ENCODE data around the genes MPZL3, ATP5MG and TTC36.

DNA sequence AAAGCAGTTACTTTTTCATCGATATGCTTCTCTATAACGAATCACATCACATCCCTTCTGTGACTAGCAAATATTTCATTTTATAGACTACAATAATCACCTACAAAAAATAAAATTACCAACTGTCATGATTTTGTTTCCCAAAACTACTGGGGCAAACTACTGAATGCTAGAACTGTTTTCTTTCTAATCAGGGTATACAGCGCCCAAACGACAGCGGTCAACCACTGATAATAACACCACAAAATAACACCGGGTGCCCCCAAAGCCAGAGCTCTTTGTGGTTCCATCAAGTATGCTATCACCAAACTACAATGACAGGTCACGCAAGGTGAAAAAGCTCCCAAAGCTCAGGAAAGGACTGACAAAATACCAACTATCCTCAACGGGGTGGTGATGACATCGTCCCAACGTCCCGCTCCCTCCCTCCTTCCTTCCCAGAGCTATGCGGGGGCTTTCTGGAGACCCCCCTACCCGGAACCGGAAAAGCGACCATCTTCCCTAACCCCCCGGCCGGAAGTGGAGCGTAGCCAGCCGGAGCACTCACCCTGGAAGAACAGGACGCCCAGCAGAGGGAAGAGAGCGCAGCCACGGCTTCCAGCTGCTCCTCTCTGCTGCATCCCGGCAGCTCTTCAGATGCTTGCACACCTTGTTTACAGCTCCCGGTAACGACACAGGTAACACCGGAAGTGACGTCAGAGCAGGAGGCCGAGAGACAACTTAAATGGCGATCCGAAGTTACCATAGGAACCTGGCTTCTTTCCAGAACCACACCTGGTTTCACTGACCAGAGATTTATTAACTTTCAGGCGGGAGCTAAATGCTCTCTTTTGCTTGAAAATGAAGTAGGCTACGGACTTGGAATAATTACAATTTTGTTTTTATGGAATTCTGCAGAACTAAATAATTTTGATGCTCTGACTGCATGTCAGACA lies at the start of gene MPZL3:
Gene MPZL3, minus strand, starts transcription at position 691 of the 935 bp plus-strand sequence.
- PRO-cap = bidirectional peak, plus-strand start at position 559 of the sequence, minus-strand start at position 432 of the sequence; unidirectional peak, minus-strand start at position 634 of the sequence

DNA sequence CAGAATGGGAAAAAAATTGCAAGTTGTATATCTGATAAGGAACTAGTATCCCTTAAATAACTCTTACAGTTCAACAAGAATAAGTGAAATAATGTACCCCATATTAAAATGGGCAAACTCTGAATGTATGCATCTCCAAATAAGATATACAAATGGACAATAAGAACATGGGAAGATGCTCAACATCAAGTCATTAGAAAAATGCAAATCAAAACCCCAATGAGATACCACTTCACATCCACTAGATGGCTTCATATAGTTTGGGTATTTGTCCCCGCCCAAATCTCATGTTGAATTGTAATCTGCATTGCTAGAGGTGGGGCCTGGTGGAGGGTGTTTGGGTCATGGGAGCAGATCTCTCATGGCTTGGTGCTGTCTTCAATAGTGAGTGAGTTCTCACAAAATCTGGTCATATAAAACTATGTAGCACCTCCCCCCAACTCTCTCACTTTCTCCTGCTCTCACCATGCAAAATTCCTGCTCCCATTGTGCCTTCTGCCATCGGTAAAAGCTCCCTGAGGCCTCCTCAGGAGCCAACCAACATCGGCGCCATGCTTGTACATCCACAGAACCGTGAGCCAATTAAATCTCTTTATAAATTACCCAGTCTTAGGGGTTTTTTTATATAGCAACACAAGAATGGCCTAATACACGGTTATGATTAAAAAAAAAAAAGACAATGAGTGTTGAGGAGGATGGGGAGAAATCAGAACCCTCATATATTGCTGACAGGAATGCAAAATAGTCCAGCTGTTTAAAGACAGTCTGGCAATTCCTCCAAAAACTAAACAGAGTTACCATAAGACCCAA lies 5.5 kb downstream of the MPZL2 start:
- PRO-cap = no peak

DNA sequence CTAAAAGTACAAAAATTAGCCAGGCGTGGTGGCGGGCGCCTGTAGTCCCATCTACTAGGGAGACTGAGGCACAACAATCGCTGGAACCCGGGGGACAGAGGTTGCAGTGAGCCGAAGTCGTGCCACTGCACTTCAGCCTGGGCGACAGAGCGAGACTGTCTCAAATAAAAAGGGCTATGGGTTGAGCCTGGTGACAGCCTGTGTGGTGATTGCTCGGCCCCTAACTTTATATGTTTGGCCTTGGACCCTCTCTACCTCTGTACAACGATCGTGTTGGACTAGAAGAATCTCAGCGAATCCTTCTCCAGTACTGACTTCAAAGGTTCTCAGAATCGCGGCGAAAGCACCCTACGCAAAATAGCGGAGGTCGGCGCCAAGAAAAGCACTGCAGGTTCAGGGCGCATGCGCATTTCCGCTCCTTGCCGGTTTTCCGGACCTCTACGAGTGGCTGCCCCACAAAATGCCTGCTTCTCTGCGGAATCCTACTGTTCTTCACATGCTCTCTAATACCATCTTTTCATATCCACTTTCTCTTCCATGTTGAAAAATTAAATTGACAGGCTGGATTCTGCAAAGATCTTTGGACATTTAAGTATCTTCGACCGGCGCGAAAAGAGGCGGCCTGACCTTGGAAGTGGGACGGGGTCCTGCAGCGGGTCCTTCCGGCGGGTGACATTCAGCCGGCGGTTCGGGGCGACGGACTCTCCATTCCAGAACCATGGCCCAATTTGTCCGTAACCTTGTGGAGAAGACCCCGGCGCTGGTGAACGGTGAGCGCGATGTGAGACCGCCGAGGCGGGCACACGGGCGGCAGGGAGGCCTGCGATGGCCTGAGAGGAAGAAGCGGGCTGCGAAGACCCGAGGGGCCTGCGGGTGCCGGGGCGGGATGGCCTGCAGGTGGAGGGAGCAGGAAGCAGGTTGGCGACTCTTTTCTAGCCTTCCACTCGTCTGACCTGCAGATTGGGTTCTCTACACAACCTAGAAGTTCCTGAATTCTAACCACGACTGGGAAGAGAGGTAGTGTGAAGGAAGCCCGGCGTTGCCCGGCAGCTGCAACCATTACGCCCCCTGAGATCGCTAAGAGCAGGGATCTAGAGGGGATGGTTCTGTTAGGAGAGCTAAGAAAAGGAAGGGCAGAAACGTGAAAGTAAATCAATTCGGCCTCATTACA lies at the start of gene ATP5MG:
Gene ATP5MG, plus strand, starts transcription at position 659 of the 1,171 bp plus-strand sequence.
- PRO-cap = bidirectional peak, plus-strand start at position 675 of the sequence, minus-strand start at position 384 of the sequence

GRCh38 chr11:118510422-118511407 lies 16.6 kb upstream of the TTC36 start:
- PRO-cap = no peak

GRCh38 chr11:118519261-118519947 lies 7.9 kb upstream of the TTC36 start:
- PRO-cap = no peak

- PRO-cap = no peak
Observed at GRCh38 chr11:118523601-118524866, 3.2 kb upstream of the TTC36 start.

- PRO-cap = no peak
Observed at GRCh38 chr11:118526966-118528089, at the start of gene TTC36. TSS of gene TTC36 (plus strand) at chr11:118527474.

- PRO-cap = bidirectional peak, plus-strand start at chr11:118605761, minus-strand start at chr11:118605621
Observed at GRCh38 chr11:118605362-118605917, 2.0 kb upstream of the PHLDB1 start.

GRCh38 chr11:118634249-118634737 lies 26.9 kb downstream of the PHLDB1 start:
- PRO-cap = no peak

DNA sequence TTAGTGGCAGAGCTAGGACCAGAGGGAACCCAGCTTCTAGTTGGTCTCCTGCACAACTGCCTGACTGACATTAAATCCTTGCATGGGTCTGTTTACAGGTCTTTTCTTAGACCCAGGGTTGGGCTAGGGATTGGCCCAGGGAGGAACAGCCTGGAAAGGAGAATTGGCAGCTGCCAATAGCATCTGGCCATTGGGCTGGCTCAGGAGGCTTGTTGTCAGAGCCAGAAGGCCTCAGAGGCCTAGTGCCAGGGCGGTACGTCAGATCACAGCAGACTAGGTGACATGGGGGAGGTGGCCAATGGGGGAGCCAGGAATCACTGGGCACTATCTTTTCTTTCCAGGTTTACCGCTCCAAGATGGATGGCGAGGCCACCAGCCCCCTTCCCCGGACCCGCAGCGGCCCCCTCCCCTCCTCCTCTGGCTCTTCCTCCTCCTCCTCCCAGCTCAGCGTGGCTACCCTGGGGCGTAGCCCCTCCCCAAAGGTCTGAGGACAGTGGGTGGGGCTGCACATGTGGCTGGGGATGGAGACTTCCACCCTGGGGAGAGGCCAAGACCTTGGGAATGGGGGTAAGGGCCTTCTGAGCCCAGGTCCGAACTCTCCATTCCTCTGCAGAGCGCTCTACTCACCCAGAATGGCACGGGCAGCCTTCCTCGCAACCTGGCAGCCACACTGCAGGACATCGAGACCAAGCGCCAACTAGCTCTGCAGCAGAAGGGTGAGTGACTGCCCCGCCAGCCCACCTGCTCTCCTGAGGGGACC lies 35.8 kb downstream of the TREH start:
- PRO-cap = no peak

GRCh38 chr11:118678848-118679470 lies 491 bp downstream of the TREH start:
- PRO-cap = no peak

DNA sequence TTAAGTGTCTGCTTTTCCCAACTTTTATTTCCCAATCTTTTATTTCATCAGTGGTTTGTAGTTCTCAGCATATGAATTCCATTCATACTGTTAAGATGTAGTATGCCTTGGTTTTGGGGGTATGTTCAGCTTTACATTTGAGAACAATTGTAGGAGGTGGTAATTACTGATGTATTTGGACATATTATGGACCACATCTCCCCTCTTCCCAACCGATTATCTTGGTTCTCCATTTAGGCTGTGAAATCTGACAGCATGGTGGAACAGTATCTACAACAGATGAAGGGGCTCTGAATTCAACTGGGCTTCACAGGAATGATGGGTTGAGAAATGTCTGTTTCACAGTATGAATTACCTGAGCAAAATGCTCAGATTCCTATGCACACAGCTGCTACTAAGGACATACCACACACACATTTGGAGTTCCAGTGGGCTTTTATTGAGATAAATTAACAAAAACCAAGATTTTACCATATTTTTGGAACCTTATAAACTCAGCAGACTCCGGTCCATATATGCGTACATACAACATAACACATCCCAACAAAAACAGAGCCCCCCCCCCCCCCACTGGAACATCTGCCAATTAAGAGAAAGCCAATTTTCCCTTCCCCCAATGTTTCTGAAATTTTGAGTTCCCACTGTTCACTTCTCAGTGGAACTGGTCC lies 43.5 kb downstream of the DDX6 start:
- PRO-cap = no peak

GRCh38 chr11:118748015-118748653 lies 42.8 kb downstream of the DDX6 start:
- PRO-cap = no peak

DNA sequence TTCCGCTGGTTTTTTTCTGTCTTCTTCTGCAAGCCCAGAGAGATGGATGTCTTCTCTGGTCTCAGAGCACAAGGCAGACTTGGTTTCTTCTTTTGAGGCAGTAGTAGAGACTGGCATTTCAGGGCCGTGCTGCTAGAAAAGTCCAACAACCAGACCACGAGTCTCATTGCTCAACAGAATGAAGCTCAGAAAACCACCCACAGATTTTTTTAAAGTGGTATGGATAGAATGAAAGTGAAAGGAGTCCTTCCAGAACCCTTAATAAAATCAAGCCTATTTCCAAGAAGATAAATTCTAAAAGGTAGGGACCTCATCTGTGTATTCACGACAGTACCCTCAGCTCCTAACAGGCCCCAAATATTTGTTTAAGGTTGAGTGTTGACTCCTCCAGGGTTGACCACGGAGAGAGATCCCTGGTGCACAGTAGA lies 43.5 kb upstream of the DDX6 start:
- PRO-cap = no peak

- PRO-cap = bidirectional peak, plus-strand start at chr11:118886749, minus-strand start at chr11:118886686; bidirectional peak, plus-strand start at chr11:118887063, minus-strand start at chr11:118886841
Observed at GRCh38 chr11:118886481-118887288, 3.0 kb downstream of the CXCR5 start.

DNA sequence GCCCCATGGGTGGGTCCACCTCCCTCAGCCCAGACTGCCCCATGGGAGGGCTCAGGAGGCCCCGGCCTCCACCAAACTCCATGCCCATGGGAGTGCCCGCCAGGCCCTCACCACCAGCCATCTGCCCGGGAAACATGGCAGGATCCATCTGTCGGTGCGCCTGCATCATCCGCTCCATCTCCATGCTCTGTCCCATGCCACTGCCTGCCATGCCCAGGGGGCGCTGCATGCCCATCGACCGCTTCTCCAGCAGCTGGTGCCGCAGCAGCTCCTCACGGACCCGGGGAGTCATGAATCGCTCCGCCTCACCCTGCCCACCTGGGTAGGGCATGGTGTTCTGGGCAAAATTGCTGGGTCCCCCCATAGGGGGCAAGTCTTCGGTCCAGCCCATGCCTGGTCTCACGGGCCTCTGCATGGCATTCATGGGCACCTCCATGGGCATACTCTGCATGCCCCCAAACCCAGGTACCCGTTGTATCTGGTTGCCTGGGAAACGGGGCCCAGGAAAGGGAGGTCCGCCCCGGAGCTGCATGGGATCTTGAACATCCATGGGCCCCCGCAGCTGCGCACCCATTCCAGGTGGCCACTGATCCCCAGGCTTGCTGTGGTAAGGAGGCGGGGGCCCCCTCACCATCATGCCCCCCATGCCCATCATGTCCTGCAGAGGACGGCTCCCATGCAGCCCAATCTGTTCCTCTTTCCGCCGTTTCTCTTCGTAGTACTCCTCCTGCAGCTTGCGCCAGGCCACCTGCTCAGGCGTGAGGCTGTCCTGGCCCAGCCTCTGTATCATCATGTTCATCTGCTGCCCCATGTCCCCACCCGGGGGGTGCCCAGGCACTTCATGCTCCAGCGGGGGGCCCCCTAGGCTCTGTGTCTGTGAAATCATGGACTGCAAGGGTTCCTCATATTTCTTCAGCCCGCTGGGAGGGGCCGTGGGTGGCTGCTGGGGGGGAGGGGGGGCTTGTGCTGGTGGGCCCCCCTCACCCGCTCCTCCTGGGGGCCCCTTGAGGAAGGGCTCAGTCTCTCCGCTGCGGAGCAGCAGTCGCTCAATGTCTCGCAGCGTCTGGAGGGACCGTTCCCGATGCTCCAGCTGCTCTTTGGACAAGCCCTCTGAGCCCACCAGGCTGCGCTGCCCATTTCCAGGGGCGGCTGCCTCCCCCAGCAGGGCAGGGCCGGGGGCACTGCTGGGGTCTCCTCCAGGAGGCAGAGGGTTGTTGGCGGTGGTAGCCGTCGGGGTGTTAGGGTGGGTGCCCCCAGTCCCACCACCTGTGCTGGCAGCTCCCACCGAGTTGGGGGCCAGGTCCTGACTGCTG lies 18.2 kb downstream of the CXCR5 start:
- PRO-cap = no peak

DNA sequence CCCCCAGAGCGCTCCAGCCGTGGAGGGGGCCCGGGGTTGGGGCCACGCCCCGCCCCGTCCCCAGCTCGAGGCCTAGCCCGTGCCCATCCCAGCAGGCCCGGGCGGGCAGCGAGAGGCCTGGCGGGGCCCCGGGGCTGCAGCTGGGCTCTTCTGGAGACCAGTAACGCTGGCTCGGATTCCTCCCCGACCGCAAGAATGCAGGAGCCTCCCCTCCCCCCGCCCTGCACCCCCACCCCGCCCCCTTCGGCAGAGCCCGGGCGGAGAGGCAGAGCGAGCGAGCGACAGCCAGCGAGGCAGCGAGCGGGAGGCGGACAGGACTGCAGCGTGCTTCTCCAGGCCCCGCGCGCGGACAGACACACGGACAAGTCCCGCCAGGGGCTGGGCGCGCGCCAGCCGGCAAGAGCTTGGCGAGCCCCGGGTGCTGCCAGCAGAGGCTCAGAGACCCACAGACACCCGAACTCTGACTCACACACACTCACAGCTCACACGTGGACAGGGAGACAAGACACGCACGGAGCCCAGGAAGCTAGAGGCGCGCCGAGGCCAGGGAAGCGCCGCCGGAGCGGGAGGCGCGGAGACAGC lies 15.2 kb downstream of the BCL9L start:
- PRO-cap = bidirectional peak, plus-strand start at position 296 of the sequence, minus-strand start at position 152 of the sequence

GRCh38 chr11:118912268-118913268 lies 13.2 kb downstream of the BCL9L start:
- PRO-cap = no peak

DNA sequence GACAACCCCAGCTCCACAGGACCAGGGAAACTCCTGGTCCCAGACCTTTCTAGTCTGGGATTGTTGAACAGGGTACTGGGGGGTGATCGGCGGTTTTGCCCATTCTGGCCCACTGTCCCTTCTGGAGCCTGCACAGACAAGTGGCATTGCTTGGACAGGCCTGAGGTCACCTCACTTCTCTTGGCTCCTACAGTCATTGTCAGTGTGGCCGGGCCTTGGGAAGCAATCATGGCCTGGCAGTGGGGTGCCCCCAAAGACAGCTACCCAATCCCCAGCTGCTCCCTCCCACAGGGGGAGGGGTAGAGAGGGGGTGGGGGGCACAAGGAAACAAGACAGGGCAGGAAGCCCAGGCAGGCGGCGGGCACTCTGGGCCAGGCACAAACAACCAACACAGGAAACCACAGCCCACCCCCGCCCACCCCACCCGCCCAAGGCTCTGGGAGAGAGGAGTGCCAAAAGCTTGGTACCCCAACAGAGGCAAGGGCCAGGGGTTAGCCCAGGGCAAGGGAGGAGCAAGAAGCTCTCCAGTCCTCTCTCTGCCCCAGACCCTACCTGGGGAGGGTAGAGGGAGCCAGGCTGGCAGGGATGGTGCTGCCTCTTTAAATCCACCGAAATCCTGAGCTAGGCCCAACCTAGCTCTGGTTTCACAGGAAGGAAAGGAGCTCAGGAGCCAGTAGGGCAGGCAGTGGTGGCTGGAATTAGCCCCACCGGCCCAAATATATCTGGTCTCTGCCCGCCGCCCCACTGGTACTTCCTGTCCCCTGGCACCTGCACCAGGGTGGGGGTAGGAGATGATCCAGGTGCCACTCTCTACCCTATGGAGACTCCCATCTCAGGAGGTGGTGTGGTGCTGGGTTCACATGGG lies 12.2 kb downstream of the BCL9L start:
- PRO-cap = bidirectional peak, plus-strand start at position 349 of the sequence, minus-strand start at position 229 of the sequence

DNA sequence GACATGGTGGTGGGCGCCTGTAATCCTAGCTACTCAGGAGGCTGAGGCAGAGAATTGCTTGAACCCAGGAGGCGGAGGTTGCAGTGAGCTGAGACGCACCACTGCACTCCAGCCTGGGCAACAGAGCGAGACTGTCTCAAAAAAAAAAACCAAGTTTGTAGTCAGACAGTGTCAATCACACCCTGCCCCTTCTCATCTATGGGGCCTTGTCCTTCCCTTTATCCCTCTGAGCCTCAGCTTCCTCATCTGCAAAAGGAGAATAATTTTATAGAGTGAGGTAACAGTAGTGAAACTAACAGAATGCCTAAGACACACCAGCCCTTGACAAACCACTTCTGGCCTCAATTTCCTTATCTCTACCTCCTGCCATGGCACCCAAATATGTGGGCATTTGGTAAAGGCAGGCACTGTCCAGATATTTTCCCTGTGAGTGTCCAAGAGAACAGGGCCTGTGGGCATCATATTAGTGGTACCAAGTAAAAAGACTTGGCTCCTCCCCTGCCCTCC lies 10.7 kb downstream of the BCL9L start:
- PRO-cap = unidirectional peak, minus-strand start at position 228 of the sequence

Data from bronchial lymph node (tissue), 1 donor.